Pulmonary artery (tissue), 1 donor: ENCODE measurements around a stretch of chr11.

DNA sequence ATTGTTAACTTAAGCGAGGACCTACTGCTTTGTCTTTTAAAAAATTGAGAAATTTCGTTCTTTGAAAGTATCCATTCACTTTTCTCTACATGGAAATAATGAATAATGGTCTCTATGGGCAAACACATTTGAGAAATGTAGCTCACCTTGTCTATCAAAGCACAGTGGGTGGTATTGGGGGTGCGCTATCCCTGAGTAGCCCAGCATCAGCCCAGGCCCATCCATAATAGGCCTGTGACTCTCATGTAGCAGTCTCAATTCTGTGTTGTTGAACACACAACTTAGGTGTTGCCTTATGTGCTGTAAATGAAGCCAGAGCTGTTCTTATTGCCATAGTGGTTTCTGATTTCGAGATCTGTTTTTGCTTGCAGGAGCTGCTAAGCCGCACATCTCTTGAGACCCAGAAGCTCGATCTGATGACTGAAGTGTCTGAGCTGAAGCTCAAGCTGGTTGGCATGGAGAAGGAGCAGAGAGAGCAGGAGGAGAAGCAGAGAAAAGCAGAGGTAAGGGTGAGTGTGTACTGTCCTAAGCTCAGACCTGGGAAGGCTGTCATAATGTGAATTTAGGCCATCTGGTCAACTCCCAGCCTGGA, 63.3 kb downstream of the CYB5R2 start:
- PRO-cap, result no peak

DNA sequence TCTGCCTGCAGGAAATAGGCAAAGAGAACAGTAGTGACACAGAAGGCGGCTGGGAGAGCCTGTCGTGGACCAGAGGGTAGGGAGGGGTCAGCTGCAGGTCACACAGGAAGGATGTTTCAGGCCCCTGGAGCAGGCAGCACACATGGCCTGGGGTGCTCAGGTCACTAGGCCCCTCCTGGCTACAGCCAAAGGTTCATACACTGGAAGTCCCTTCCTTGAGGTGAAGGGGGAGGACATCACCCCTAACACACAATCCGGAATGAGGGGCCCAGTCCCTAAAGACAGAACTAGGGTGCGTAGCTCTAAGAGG, 347 bp downstream of the CYB5R2 start:
- PRO-cap, result no peak

DNA sequence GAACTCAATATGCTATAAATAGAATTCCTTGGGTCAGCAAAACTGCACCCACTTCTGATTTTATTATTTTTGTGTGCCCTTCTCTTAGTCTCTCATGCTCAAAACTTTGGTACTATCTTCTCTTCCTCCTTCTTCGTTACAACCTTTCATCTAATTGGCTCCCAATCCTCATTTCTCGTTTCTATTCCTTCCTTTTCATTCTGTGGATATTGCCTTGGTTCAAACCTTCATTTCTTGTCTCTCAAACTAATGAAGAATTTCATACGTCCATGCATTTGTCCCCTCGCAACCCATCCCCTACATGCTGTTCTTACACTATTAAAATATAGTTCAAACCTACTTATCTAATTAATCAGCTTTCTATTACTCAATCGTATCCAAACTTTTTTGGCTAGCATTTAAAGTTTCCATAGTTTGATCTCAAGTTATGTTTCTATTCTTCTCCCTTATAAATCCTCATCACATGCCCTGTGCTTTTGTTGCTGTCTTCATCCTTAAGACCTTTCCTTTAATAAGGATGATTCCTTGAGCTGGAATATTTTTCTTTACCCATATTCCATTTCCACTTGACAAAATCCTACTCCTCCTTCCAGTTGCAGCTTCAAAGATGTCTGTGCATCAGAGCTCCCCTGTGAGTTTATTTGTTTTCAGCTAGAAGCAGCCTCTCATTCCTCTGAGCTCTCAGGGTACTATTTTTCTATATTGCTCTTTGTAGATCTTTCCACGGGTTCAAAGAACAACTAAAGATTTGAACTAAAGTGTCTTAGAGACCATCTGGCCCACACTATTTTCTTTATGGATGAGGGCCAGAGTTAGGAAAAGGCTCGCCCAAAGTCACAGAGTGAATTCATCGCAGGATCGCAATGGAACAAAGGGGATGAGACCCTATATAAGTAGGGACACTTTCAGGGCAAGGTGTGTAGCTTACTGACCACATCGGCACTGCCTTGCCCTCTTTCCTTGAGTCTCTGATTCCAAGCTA, 8.4 kb downstream of the OVCH2 start:
- PRO-cap, result no peak

GRCh38 chr11:7969974-7970556, 4.8 kb upstream of the NLRP10 start:
- PRO-cap, result no peak

DNA sequence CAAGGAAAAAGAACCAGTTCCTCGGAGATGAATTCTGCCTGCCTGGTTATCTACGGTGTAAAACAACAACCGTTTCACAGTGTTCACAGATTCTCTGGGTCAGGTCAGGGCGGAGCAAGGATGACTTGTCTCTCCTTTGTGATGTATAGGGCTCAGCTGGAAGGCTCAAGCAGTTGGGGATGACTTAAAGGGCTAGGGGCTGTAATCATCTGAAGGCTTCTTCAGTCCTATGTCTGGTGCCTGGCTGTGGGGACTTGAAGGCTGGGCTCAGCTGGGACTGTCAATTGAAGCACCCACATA, 29.2 kb downstream of the EIF3F start:
- PRO-cap, result no peak

- PRO-cap, result no peak
Measured at GRCh38 chr11:8056857-8057552, 24.0 kb upstream of the TUB start.

DNA sequence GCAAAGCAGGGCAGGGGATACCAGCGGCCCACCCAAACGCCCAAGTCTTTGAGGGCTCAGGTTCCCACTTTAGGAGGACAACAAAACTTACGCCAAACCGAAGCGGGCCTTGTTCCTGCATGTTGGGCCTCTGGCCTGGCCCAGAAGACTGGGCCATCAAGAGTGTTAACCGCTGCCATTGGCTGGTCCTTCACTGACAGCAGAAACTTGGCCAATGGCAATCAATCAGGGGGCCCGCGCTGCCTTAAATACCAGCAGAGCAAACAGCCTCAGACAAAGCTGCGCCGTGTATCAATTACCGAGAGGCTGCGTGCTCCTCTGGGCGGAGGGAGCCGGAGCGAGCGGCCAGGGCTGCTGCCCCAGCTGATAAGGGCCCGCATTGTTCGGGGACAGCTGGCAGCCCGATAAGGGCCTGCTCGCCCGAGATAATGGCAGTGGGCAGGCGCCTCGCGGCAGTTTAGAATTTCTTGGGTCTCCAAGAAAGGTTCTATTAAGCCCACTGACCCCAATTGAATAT, 37.4 kb upstream of the RIC3 start:
- PRO-cap, result no peak

DNA sequence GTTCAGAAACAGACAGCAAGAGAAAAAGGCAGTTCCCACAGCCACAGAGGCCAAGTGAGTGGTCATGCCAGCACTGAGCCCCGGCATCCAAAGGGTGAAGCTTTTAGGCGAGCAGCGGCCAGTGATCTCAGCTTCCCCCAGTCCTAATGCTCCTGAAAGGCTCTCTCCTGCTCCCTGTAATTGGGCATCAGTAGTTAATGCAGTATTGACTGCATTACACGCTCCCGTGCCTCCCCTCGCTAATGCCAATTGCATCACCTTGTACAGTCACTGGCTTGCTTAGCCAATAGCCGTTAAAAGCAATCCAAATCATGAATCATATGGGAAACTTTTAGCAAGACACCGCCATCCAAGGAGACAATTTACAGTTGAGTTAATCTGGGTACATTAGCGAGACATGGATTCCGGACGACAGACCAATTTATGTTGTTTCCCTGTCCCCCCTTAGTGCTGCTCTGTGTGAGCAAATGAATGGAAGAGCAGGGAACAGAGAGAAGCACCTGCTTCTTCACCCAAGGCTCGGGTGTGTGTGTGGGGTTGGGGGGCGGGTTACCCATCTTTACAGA, 4.8 kb downstream of the LMO1 start:
- PRO-cap, result no peak

GRCh38 chr11:8267729-8268084, 4.0 kb upstream of the LMO1 start:
- PRO-cap, result no peak

DNA sequence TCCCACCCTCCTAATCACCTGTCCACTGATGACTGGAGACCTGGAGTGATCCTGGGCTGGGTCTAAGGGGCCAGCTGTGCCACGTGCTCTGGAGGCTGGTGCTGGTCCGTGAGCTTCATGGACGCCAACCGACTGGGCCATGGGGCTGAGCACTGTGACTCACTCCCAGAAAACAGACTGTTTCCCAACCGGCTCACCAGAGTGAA, 14.0 kb upstream of the LMO1 start:
- PRO-cap, result no peak

DNA sequence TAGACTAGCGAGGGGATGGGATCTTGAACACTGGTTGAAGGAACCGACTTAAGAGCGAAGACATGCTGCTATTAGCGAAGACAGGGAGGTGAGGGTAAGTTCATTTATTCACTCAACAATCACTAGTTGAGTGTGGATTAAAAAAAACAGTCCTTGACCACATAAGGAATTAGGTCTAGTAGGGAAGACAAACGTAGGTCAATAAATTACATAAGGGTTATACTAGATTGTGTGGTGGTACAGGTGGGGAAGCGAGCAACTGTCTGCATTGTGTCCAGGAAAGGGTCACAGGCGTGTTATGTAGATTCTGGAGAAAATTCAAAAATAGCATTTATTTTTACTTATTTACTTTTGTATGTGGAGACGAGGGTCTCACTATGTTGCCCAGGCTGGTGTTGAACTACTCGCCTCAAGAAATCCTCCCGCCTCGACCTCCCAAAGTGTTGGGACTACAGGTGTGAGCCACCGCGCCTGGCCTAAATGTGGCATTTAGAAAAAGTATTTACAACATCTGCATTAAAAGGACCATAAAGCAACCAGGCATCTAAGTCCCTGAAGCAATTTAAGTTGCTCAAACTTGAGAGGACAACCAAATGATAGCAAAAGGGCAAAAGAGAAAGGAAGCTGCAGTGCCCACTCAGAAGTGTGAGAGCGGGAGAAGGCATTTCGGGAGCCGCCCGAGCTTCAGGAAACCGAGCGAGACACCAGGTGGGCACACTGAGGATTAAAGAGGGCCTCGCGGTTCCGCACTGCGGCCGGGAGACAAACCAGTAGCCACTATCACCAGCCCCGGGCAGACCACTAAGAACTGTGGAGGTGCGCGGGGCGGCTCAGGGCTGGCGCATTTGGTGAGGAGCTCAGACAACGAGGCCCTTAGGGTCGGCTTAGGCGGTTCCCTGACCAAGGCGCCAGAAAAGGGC, 620 bp downstream of the TRIM66 start:
- PRO-cap, result no peak

- PRO-cap, result no peak
Measured at GRCh38 chr11:8732400-8732608, 49.7 kb downstream of the RPL27A start.

GRCh38 chr11:8805445-8805895, 5.0 kb downstream of the DENND2B start:
- PRO-cap, result no peak

DNA sequence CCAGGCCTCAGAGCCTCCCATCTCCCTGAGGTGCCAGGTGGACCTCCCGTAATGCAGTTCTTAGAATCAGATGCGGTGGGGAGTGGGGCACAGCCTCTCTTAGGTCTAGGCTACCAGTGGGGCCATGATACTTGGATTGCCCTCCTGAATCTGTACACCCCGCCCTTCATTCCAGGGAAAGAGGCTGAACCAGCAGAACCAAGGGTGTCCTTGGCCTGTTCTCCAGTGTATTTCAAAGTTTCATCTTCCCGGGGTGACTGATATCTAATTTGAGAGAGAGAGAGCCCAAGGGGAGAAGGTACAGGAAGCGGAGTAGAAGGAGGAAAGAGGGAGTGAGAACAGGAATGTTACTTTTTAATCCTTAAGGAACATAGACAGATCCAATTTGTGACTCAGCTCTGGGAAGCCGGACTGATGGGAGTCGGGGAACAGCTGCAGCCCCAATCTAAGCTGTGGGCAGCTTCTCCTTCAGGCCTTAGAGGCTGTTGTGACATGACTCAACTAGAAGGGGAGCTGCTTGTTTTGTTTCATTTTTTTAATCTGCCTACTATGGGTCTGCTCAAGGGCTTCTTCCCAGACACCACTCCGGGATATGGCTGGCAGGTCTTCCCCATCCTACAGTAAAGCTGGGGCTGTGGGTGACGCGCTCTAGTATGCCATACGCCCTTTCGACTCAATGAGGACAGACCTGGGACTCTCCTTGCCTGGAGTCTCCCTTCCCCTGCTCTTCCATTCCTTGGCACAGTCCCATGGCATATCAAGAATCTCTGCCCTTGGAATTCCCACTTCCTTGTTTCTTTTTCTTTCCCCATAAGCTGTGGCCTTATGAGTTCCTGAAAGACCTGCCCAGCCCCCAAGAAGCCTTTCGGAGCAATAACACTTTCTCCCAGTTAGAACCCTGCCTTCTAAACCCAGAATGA, 2.9 kb downstream of the DENND2B start:
- PRO-cap, result no peak

DNA sequence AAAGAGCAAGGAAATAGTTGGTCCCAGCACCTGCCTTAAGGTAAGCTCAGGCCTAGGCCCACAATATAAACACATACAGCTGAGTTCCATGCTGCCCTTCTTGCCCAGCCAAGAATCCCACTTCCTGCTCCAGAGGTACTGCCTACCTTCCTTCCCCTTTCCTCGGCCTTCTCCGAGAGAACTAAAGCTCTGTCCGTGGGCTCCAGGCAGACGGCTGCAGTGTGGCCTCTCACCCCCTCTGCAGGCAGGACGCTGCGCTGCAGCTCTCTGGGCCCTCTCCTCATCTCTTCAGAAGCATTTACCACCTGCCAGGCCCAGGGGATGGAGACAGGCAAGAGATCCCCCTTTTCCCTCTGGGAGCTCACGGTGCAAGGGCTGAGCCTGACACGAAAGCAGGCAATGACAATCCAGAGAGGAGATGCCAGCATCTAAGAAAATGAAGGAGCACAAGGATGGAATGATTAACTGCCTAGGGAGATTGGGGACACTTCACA, 46.3 kb upstream of the SCUBE2 start:
- PRO-cap, result no peak

DNA sequence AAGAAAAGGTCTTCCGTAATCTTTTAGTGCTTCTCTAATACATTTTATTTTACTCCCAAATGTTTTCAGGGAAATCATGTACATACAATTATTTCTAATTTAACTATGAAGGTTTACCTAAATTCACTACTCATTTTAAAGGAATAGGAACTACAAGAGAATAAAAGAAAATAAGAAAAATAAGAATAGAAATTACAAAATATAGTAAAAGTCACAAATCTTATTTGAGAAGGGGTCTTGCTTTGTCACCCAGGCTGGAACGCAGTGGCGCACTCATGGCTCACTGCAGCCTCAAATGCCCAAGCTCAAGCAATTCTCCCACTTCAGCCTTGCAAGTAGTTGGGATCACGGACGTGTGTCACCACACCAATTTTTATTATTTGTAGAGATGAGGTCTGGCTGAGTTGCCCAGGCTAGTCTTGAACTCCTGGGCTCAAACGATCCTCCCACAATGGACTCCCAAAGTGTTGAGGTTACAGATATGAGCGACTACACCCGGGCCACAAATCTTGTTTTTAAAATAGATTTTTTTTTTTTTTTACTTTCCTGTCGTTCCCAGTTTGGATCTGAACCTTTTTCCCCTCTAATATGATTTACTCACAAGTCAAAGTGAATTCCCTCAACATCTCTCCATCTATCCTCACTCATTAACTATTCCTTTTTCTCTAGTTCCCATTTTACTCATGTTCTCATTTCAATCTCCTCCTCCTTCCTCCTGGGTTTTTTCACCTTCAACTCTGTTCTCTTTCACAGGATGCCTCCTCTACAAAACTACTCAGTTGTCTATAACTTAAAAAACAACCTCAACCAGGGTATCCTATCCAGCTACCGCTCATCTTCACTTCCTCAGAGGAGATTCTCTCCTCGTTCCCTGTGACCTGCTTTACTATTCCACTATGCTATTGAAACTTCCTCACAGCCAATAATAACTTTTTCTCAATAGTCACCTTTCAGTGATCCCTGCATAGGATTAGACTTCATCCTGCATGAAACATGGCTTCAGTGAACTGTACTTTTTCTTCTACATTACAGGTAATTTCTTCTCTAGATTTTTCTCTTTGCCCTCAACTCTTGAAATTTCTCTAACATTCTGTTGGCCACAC, 24.0 kb upstream of the DENND5A start:
- PRO-cap, result no peak

- PRO-cap, result no peak
Measured at GRCh38 chr11:9422365-9423272, 38.2 kb downstream of the IPO7 start.

GRCh38 chr11:9581187-9581821, 7.8 kb downstream of the WEE1 start:
- PRO-cap, result no peak

GRCh38 chr11:9719736-9720773, 56.2 kb downstream of the SWAP70 start:
- PRO-cap, result no peak

GRCh38 chr11:9758249-9759350, 94.7 kb downstream of the SWAP70 start:
- PRO-cap, result bidirectional peak, plus-strand start at chr11:9758286, minus-strand start at chr11:9758163; bidirectional peak, plus-strand start at chr11:9758891, minus-strand start at chr11:9758876